Peyer's patch (tissue), 4 donors: Measurements from ENCODE around the genes C17orf107, RNF167 and ZNF594.

DNA sequence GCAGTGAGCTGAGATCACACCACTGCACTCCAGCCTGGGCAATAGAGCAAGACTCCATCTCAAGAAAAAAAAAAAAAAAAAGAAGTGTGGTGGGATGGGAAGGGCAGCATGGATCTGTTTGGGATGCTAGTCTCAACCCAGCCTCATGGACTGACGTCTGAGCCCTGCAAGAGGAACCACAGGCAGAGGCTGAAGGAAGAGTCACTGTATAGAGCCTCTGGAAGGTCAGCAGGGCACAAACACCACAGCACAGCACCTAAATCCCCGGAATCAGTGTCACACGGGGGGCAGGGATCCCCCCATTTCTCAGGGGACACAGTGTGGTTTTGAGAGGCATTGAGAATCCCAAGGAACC, 10.9 kb upstream of the CXCL16 start:
- PRO-cap, result no peak
- RAMPAGE, long total RNA, 4 experiments, result no peak in any of the 4 experiments

- PRO-cap, result bidirectional peak, plus-strand start at chr17:4790094, minus-strand start at chr17:4789994; bidirectional peak, plus-strand start at chr17:4790422, minus-strand start at chr17:4790478; bidirectional peak, plus-strand start at chr17:4790601, minus-strand start at chr17:4790544
- RAMPAGE, long total RNA, 4 experiments, result no peak in any of the 4 experiments
These were observed 1.4 kb downstream of the GLTPD2 start for GRCh38 chr17:4789902-4790904.

GRCh38 chr17:4854185-4854860, 21.2 kb downstream of the MINK1 start:
- PRO-cap, result no peak
- RAMPAGE, long total RNA, 4 experiments, result no peak in any of the 4 experiments

DNA sequence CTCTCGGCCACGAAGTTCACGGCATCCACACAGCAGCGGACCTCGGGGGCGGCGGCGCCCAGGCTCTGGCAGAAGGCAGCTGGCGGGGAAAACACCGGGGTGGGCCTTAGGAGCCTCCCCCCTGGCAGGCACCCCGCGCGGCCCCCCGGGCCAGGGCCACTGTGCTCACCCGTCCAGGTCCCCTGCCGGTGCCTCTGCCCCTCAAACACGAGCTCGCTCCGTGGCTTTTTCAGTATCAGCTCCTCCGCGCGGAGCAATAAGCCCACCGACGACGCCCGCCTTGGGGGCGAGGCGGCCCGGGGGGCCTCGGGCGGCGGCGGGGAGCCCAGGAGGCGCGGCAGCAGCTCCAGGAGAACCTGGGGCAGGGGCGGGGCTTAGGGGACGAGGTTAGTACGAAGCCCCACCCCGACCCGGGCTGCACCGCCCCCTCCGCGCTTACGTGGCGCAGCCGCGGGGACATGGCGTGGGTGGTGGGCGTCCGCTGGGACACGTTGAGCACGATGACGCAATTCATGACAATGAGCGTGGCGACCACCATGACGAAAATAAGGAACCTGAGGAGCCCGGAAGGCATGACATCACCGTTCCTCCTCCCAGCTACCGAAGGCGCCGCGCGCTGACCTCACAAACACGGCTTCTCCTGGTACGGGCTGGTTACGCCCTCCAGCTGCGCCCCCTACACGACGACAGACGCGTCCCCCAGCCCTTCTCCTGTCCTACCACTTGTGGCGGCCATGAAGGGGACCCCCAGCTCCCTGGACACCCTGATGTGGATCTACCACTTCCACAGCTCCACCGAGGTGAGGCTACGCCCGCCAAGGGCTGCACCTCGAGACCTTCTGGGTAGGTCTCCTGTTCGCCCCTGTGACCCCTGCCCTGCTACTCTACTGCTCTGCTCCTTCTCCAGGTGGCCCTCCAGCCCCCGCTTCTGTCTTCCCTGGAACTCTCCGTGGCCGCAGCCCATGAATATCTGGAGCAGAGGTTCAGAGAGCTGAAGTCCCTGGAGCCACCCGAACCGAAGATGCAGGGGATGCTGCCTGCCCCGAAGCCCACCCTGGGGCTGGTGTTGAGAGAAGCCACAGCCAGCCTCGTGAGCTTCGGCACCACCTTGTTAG, at the start of gene C17orf107:
Gene C17orf107 (plus strand): TSS at position 508 of the 1,115 bp plus-strand sequence.
- PRO-cap, result bidirectional peak, plus-strand start at position 631 of the sequence, minus-strand start at position 358 of the sequence
- RAMPAGE, long total RNA, 4 experiments, result no peak in any of the 4 experiments

DNA sequence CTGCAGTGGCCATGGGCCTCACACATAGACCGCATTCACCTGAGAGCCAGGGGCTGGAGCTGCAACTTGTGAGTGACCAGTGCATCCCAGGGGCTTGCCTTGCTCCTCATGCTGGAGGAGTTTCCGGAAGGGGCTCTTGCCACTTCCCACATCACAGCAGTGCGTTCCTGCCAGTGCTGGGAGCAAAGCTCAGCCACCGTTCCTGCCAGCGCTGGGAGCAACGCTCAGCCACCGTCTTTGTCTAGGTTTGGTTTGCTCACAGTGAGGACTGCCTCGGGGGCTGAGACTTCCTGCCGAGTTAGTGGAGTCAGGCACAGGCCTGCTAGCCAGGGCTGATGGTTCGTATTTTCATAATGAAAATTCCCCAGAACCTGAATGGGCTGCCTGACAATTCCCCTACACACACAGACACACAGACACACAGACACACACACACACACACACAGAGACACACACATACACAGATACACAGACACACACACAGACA, 5.4 kb upstream of the CHRNE start:
- PRO-cap, result no peak
- RAMPAGE, long total RNA, 4 experiments, result no peak in any of the 4 experiments

- PRO-cap, result bidirectional peak, plus-strand start at chr17:4940332, minus-strand start at chr17:4939943
- RAMPAGE, long total RNA, 4 experiments, result start-site peak on the plus strand in 4 of 4 experiments, at chr17:4939990-4940671 at its widest, 14 to 214 reads per replicate
These were observed at the start of gene RNF167 for GRCh38 chr17:4939767-4940847. Gene RNF167, plus strand, starts transcription at chr17:4940268.

GRCh38 chr17:4947119-4948172, 884 bp downstream of the PFN1 start:
- PRO-cap, result bidirectional peak, plus-strand start at chr17:4947245, minus-strand start at chr17:4947168; unidirectional peak, plus-strand start at chr17:4947546; unidirectional peak, plus-strand start at chr17:4947646; bidirectional peak, plus-strand start at chr17:4948034, minus-strand start at chr17:4947930
- RAMPAGE, long total RNA, 4 experiments, result no peak in any of the 4 experiments

GRCh38 chr17:4968629-4968904, 950 bp upstream of the SPAG7 start:
- PRO-cap, result no peak
- RAMPAGE, long total RNA, 4 experiments, result no peak in any of the 4 experiments

DNA sequence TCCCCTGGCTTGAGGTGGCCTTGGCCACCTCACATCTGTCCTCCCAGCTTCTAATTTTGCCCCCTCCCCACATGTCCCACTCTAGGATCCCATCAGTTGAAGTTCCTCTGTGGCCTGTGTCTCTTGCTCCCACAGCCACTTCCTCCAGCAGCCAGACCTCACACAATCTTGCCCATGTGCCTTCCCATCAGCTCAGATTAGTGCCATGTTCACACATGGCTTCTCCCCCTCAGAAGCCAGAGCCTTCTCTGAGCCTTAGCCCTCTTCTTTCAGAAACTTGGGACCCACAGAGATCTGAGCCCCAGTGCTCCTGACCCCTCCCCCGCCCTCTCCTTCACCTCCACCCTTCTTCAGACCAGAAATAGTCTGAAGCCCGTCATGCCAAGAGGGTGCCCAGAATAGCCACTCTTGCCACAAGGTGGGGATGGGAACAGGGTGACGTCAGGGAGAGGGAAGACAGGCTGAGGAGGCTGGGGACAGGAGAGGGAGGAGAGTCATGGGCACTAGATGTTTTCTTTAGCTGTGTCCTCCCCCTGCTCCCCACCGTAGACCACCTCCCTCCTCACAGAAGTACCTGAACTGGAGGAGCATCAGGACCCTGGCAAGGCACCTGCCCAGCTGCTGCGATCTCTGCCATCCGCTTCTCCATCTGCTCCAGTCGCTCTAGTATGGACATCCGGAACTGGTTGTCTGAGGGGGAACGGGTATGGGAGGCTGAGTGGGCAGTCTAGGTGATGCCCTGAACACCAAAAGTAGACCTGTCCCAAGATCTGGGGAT, 6.4 kb upstream of the SPAG7 start:
- PRO-cap, result no peak
- RAMPAGE, long total RNA, 4 experiments, result no peak in any of the 4 experiments

DNA sequence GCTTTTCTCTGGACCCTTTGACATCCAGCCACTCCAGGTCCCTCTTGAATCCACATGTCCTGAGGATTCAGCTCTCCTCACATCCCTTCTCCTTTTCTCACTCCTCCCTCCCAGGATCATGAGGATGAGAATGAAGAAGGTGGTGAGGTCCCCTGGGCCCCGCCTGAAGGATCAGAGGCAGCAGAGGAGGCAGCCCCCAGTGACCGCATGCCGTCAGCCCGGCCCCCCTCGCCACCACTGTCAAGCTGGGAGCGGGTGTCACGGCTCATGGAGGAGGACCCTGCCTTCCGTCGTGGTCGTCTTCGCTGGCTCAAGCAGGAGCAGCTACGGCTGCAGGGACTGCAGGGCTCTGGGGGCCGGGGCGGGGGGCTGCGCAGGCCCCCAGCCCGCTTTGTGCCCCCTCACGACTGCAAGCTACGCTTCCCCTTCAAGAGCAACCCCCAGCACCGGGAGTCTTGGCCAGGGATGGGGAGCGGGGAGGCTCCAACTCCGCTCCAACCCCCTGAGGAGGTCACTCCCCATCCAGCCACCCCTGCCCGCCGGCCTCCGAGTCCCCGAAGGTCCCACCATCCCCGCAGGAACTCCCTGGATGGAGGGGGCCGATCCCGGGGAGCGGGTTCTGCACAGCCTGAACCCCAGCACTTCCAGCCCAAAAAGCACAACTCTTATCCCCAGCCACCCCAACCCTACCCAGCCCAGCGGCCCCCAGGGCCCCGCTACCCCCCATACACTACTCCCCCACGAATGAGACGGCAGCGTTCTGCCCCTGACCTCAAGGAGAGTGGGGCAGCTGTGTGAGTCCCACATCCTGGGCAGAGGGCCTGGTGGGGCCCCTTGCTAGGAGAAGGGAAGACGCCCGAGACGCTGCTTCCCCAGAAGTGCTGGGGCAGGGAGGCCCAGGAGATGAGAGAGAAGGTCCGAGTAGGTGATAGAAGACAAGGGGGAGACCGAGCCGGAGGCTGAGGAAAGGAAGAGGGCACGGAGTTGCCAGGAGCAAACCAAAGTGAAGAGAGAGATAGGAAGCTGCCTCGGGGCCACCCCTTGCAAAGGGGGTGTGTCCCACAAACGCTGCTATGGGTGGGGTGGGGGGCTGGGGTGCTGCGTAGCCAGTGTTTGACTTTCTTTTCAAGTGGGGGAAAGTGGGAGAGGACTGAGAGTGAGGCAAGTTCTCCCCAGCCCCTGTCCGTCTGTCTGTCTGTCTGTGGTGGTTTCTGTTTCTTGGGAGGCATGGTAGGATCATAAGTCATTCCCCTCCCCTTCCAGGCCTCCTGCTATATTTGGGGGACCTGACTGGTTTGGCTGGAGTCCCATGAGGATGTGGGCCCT, 11.4 kb downstream of the SLC52A1 start:
- PRO-cap, result no peak
- RAMPAGE, long total RNA, 4 experiments, result start-site peak on the plus strand in 1 of 4 experiments, centred at positions 787 to 1,097 of the sequence, 17 to 94 reads per replicate

DNA sequence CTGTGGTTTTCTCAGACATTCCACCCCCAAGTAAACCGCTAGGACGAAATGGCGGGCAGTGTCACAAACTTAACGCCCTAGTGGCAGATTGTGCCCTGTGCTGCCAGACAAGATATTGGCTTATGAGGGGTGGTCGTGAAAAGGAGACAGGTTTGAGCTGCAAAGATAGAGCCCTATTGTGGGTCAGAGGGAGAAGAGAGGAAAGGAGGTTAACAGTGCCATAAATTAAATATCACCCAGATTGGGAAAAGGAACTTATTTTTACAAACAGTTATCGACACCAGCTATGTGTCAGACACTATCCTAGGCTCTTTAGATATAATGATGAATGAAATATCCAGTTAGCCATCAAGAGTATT, 588 bp downstream of the ZFP3 start:
- PRO-cap, result no peak
- RAMPAGE, long total RNA, 4 experiments, result no peak in any of the 4 experiments

GRCh38 chr17:5191124-5192412, at the start of gene ZNF594:
Gene ZNF594, minus strand, starts transcription at chr17:5191868.
- PRO-cap, result bidirectional peak, plus-strand start at chr17:5192007, minus-strand start at chr17:5191862
- RAMPAGE, long total RNA, 4 experiments, result start-site peak on the plus strand in 1 of 4 experiments, at chr17:5192040-5192106 at its widest, 22 reads per replicate; start-site peak on the minus strand in 3 of 4 experiments, at chr17:5191289-5191905 at its widest, 7 to 37 reads per replicate

- PRO-cap, result bidirectional peak, plus-strand start at chr17:5221307, minus-strand start at chr17:5221130
- RAMPAGE, long total RNA, 4 experiments, result no peak in any of the 4 experiments
These were observed 13.4 kb downstream of the SCIMP start for GRCh38 chr17:5221052-5221788.

DNA sequence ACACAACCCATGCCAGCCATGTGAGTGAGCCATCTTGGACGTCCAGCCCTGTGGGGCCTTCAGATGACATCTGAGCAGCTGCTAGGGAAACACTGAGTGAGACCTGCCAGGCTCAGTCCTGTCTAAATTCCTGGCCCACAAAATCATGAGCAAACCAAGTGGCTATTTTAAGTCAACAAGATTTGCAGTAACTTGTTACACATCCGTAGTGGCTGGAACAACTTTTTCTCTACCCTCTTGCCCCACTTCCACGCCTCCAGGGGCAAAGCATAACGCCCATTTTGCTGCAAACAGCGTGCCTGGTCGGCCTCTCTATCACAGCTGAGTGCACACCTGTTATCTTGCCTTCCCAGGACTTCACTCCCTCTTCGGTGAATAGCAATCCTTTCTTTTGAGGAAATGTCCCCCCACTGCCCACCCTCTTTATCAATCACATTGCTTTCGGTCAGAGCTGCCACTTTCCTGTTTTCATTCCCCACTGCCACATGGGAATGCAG, 7.3 kb upstream of the SCIMP start:
- PRO-cap, result no peak
- RAMPAGE, long total RNA, 4 experiments, result no peak in any of the 4 experiments

DNA sequence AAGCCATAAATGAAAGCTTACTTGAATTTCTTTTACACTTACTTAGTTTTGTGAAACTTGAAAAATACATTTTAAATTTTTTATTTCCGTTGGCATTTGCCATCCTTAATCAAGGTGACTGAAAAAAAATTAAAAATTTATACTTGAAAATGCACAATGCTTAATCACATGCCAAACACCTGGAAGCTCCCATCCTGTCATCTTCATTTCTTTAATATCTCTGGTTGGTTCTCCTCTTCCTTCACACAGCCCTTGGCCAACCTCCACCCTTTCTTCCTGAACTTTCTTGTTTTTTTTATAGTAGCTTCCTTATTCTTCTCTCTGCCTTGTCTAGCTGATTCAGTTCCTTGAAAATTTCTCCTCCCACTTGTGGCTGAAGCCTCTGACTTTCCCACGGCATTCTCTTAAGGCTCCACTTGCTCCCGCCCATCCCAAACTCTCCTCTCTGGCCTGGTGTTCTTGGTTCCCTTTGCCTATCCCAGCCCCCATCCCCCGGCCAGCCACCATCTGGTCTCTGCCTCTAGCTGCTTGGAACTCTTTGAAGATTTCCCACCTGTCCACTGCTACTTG, 29.2 kb downstream of the NLRP1 start:
- PRO-cap, result no peak
- RAMPAGE, long total RNA, 4 experiments, result no peak in any of the 4 experiments

DNA sequence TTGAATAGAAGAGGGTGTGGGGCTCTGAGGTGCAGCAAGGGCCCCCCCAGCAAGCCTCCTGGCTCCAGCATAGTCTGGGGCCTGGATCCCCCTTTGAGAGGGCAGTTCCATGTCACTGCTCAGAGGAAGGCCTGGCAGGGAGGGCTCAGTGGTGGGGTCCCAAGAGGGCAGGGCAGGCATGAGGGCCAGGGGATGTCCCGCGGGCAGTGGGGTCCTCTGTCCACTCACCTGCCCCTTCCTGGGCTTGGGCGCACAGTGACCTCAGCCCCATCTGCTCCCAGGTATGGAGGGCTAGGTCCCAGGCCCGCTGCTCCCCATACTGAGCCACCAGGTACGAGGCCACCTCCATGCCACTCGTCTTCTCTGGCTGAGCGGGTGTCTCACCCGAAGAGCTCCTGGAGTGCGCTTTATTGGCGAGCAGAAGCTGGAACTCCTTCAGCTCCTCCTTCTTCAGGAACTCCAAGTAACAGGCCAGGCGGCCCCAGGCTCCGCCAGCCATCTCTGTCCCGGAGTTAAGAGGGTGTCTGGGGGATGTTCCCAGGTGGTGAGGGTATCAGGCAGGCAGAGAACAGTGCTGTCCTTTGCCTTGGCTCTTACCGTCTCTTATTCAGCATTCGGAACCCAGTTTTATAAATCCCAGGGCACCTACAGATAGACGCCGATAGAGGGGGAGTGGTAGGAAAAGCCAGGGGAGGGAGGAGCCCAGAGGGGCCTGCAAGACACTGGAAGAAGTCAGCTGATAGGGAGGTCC, 675 bp downstream of the NLRP1 start:
- PRO-cap, result no peak
- RAMPAGE, long total RNA, 4 experiments, result start-site peak on the minus strand in 1 of 4 experiments, centred at position 291 of the sequence, 6 reads per replicate

DNA sequence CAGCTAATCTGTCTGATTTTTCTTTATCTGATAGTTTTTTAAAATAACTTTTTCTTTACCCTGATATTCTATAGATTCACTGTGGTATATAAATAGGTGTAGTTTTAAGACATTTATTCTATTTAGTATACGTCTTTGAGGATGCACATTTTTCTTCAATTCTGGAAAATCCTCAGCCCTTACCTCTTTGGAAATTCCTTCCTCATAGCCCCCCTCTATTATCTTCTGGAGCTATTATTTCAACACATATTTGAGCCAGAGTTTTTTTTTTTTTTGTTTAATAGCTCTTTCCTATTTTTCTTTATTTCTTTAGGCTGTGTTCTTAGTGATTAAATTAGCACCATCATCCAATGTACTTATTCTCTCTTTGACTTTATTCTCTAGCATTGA, 64.8 kb upstream of the NLRP1 start:
- PRO-cap, result unidirectional peak, minus-strand start at position 272 of the sequence
- RAMPAGE, long total RNA, 4 experiments, result no peak in any of the 4 experiments

DNA sequence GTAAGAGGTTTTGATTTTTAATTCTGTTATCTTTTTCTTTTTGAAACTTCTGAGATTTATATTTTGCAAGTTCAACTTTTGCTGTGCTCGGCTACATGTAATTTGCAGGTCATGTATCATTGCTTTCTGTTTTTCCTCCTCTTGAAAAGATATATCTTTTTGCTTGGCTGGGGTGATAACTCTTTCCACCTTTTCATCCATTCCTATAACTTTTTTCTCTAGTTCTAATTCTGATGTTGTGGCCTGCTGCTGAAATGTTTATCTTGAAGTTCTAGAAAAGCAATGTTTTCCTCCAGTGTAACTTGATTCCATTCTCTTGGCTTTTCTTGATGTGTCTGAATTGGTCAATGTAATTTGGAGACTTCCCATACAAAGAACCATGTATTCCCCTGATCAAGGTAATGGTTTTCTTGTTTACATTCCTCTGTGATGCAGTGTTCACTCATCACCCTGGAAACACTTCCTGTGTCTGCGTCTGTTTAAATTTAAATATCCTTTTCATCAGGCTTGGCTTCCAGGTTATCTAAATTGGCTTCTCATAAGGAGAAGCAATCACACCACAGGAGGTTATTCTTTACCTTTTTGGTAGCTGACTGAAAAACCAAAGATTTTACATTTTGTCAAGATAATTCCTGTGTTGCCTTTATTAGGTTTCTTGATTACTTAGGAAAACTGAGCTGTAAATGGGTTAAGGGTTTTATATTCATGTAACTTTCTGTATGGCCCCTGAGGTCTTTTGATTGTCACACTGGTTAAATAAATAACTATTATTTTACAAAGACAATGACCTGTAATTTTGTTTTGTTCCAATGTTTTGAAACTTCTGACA, 237.3 kb upstream of the WSCD1 start:
- PRO-cap, result no peak
- RAMPAGE, long total RNA, 4 experiments, result no peak in any of the 4 experiments

- PRO-cap, result no peak
- RAMPAGE, long total RNA, 4 experiments, result no peak in any of the 4 experiments
These were observed 121.3 kb downstream of the WSCD1 start for GRCh38 chr17:6191463-6191922.

GRCh38 chr17:6620659-6621089, 19.8 kb downstream of the KIAA0753 start:
- PRO-cap, result no peak
- RAMPAGE, long total RNA, 4 experiments, result no peak in any of the 4 experiments